Metanephros (tissue), 2 donors: Measurements from ENCODE around the genes ALKBH6 and THAP8.

DNA sequence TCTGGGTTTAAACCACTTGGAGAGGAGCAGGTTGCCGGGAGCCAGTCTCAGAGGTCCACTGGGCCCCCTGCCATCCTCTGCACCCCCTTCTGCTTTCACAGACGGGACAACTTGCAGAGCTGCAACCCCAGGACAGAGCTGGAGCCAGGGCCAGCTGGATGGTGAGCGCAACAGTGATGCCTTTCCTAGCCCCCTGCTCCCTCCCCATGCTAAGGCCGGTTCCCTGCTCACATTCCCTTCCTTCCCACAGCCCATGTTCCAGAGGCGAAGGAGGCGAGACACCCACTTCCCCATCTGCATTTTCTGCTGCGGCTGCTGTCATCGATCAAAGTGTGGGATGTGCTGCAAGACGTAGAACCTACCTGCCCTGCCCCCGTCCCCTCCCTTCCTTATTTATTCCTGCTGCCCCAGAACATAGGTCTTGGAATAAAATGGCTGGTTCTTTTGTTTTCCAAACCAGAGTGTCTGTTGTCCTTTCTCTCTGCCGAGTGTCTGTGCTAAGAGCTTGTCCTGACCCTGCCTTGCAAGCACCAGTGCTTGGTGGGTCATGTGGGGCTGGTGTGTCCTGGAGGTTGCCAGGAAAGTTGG lies 2.5 kb downstream of the HAMP start:
- RAMPAGE, long total RNA, result no peak

GRCh38 chr19:35316499-35317062 lies 12.4 kb upstream of the CD22 start:
- RAMPAGE, long total RNA, result no peak

DNA sequence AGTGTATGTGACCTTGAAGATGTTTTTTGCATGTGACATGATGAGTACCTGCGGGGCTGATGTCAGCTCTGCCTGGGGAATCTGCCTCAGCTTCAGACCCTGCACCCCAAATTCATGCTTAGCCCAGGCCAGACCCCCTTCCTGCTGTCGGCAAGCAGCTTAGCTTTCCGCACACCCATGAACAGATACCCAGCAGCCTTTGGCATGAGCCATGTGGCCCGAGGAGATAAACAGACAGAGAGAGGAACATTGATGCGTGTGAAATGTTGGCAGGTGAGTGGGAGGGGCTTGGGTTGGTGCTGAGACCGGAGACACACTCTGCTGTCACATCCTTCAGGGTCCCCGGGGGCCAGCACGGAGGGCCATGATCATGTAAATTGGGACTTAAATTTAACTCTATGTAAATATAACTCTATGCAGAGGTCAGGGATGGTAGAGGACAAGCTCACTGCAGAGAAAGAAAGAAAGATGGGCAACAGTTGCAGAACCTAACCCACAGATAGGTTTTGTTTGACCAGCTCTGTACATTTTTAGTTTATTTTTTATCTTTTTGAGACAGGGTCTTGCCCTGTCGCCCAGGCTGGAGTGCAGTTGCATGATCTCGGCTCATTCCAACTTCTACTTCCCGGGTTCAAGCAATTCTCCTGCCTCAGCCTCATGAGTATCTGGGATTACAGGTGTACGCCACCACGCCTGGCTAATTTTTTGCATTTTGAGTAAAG lies 1.6 kb downstream of the CD22 start:
- RAMPAGE, long total RNA, result no peak

DNA sequence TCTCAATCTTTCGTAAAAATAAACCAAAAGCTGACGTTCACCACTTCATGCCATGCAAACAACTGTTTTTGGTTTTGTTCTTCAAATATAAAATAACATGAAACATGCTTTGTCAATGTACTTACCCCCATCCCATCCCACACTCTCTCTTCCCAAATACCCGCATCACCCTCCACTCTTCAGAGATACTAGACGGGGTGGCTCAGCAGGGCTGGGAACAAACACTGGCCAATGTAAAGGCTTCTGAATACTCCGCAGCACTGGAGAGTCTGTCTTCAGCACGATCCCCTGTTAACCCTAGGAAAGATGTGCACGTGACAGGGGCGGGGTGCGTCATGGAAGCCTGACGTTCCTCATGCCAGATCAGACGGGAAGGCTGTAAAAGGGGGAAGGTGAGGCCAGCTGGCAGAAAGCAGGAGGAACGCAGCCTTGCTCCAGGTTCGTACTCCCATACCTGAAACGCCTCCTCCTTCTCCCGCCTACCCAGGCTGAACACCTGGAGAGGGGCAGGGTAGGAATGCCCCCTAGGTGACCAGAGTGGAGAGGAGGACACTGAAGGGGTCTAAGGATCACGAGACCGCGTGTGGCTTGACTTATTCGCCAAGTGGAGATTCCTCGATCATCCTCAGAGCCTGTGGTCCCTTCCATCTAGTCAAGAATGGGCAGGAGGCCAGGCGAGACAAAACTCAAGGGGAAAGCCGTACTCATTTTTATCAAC lies 18.4 kb upstream of the FFAR2 start:
- RAMPAGE, long total RNA, result no peak

DNA sequence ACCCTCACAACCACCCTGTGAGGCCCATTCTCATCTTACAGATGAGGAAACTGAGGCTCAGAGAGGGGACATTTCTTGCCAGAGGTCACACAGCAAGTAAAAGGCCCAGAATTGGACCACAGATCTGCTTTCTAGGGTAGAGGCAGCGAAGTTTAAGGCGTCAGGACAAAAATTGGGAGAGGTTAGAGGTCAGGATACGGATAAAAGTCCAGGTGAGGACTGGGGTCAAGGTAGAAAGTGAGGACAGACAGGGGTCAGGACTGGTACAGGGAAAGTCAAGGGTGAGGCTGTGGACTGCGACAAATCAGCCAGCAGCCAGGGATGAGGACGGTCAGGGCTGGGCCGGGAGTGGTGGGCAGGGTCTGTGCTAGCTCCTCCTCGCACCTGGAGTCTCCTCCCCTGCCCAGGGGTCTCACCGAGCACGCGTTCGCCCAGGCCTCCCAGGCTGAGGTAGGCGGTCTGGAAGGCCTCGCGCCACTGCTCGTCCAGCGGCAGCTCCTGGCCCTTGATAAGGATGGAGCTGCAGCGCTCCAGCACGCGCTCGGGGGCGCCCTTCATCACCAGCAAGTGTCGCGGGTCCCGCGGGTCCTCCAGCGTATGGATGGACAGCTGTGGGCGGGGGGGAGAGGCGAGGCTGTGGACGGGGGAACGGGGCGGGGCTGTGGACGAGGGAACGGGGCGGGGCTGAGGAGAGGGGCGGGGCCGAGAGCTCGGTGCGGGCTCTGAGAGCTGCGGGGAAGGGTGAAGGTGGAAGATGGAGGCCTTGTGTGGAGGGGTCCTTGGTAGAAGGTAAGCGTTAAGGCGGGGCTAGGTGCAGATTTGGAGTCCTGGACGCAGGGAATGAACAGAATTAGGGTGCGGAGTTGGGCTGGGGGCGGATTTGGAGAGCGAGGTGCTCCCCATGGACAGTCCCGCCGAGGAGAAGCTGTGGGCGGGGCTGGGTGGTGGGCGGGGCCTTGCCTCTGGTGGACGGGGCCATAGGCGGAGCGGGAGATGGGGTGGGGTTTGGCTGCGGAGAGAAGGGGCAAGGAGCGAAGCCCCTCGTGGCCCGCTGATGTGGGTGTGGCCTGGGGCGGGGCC lies 5.9 kb downstream of the ATP4A start:
- RAMPAGE, long total RNA, result no peak

DNA sequence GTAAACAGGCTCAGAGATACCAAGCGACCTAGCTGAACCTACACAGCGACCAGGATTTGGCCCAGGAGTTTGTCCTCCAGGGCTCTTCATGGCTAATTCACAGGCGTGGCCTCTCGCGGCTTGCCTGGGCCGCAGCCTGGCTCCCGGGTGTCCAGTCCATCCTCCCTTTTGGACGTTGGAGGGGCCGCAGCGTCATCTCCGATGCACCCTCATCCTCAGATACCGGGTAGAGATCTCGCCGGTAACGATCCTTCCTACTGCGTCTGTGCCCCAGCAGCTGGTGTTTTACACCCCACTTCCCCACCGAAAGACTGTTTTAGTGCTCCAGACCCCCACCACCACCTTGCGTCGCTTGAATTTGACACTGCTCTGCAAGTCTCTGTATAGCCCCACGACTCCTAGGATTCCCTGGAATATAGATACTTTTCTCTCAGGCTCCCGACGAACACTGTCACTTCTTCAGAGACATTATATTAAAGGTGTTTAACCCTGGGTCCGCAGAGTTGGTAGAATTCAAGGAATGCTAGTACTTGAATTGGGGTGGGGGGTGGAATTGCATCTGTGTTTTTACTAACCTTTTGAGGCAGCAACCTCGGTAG lies 644 bp downstream of the COX6B1 start:
- RAMPAGE, long total RNA, result no peak

GRCh38 chr19:35746560-35747089 lies 1.2 kb downstream of the PSENEN start:
- RAMPAGE, long total RNA, result no peak

- RAMPAGE, long total RNA, result no peak
Observed at GRCh38 chr19:35903216-35904091, 1.1 kb downstream of the HCST start.

GRCh38 chr19:35909091-35909925 lies 1.2 kb upstream of the TYROBP start:
- RAMPAGE, long total RNA, result no peak

DNA sequence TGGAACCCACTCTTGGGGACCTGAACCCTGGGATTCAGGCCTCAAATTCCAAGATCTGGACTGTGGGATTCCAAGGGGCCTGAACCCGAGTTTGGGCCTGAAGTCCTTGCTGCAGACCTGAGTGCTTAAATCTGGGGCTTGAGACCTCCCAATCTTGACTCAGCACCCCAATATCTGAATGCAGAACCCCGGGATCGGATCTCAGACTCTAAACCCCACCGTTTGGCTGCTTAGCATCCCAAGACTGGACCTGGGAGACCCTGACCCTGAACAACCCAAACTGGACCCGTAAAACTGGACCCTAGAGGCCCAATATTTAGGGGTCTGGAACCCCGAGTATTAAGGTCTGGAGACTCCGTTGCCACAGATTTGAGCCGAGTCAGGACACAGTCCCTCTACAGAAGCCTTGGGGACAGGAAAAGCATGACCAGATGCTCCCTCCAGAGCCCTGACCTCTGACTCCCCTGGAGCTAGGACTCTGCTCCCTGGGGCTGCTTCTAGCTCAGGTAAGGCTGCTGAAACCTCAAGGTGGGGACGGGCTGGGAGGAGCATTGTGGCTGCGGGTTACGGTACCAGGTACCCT lies 967 bp downstream of the LRFN3 start:
- RAMPAGE, long total RNA, result no peak

DNA sequence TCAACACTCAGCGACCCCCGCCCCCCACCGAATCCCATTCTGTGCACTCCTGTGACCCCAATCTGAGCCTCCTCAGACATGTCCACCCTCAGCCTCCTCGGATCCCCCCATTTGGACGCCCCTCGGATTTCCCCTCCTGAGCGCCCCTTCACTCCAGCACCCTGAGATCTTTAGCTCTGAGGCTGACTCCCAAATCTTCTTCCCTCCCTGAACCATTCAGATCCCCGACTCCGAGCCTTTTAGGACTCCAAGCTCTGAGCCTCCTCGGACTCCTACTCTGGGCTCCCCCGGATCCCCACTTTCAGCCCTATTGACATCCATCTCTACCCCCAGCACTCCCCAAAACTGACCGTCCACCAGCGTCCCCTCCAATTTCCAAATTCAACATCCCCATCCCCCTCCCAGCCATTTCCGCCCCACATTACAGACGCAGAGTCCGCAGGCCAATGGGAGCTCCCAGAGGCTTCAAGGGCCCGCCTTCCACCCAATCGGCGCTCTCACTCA lies at the start of gene ALKBH6:
TSS of gene ALKBH6 (minus strand) at position 389 of the 504 bp plus-strand sequence.
- RAMPAGE, long total RNA, result no peak

DNA sequence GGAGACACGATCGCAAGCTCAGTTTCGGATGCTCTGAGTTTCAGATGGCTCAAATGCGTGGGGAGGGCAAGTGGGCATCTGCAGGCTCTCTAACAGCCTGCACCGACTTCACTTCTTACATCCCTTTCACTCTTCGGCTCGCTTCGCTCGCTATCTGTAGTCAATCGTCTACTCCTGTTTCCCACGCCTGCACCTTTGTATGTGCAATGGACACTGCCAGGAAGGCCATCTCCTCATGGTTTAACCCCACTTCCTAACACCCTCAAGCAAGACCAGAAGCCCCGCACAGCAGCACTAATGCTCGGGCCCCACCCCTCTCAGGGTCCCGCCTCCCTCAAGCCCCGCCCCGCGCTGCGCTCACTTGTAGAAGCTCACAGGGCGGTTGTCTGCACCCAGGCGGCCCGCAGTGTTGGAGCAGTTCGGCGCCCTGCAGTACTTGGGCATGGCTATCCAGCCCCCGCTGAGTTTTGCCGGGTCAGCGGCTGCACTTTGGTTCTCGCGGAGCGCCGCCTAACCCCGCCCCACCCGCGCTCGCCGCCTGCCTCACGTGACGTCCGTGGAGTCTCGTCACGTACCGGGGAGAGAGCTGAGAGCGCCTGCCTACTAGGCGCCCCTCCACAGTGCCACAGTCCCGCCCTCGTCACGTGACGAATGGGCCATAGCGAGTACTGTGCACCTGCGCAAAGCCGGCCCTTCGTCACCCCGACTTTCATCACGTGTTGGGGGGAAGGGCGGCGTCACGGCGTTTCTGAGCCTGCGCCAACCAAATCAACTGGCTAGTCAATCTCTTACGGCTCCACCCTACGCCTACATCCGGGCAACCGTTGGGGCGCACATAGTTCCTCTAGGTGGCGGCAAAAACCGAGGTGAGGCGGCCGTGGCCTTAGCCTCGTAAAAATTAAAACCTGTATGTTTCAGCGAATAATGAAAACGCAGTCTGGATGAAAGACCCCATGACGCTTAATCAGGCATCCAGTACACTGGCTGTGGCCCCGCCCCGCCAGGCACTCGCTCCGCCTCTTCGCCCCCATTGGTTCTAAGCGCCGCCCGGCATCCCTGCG lies at the start of gene THAP8:
TSS of gene THAP8 (minus strand) at position 512 of the 1,061 bp plus-strand sequence.
- RAMPAGE, long total RNA, result start-site peak on the minus strand centred at position 497 of the sequence, 123 bp wide, 182 and 54 reads in 2 replicates

- RAMPAGE, long total RNA, result no peak
Observed at GRCh38 chr19:36140560-36140694, 561 bp downstream of the CAPNS1 start.

- RAMPAGE, long total RNA, result no peak
Observed at GRCh38 chr19:36256785-36257232, 41.9 kb downstream of the ZNF146 start.

- RAMPAGE, long total RNA, result no peak
Observed at GRCh38 chr19:36331611-36332730, 47.0 kb downstream of the ZFP14 start.

DNA sequence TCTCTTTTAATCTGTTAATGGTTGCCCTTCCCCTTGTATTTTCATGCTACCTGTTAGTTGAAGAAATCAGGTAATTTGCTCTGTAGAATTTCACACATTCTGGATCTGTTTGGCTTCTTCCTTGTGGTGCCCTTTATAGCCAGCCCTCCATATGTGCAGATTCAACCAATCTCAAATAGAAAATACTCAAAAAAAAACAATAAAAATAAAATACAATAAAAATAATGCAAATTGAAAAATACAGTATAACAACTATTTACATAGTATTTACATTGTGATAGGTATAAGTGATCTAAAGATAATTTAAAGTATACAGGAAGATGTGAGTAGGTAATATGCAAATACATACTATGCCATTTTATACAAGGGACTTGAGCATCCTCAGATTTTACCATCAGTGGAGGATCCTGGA lies 41.8 kb downstream of the ZFP14 start:
- RAMPAGE, long total RNA, result no peak

- RAMPAGE, long total RNA, result no peak
Observed at GRCh38 chr19:36791604-36792246, 19.1 kb upstream of the ZNF850 start.

GRCh38 chr19:37312257-37313174 lies 21.9 kb upstream of the ZNF875 start:
- RAMPAGE, long total RNA, result no peak

- RAMPAGE, long total RNA, result no peak
Observed at GRCh38 chr19:37978646-37979166, 71.7 kb downstream of the SIPA1L3 start.

GRCh38 chr19:38002972-38004239 lies 96.4 kb downstream of the SIPA1L3 start:
- RAMPAGE, long total RNA, result no peak